NB4 (cell line): Measurements from ENCODE around the gene GHRL.

DNA sequence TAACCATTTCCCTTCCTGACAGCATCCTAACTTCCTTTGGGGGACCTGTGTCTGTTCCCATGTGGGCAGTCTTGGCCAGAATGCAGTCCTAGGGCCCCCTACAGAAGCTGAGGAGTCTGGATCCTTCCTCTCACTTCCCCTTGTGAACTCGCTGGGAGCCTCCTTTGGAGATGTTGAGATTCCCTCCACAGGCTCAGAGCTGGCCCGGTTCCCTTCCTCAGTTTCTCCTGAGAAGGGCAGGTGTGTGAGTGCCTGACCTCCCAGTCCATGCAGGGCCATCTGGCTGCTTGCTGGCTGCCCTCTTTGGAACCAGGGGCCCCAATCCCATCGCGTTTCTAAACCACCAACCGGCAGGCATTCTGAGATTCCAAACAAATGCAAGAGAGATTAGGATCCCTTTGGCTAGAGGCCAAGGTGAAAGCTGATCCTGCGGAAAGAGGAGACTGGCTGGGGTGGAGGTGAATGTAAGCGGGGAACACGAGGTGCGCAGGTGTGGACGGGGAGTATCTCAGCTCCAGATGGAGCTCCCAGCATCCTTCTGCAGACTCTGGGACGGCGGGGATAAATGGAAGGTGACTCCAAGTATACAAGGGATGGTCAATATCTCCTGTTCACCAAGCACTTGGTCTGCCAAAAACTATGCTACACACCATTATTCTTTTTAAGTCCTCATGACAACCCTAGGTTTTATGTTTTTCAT is 2.9 kb upstream of the PRRT3 start:
- RRBS = no CpG with 5 or more reads among the region's 12 CpGs

DNA sequence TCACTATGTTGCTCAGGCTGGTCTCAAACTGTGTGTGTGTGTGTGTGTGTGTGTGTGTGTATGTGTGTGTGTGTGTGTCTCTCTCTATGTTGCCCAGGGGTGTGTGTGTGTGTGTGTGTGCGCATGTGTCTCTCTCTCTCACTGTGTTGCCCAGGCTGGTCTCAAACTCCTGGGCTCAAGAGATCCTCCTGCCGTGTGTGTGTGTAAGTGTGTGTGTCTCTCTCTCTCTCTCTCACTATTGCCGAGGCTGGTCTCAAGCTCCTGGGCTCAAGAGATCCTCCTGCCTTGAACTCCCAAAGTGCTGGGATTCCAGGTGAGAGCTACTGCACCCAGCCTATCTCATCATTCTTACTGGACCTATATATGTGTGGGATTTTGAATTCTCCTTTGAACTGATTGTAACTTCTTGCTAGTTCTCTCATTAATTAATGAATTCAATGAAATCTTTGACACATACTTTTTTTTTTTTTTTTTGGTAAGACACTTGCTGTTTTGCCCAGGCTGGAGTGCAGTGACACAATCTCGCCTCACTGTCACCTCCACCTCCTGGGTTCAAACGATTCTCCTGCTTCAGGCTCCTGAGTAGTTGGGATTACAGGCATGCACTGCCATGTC is 3.6 kb upstream of the FANCD2 start:
- RRBS = no CpG with 5 or more reads among the region's 5 CpGs

DNA sequence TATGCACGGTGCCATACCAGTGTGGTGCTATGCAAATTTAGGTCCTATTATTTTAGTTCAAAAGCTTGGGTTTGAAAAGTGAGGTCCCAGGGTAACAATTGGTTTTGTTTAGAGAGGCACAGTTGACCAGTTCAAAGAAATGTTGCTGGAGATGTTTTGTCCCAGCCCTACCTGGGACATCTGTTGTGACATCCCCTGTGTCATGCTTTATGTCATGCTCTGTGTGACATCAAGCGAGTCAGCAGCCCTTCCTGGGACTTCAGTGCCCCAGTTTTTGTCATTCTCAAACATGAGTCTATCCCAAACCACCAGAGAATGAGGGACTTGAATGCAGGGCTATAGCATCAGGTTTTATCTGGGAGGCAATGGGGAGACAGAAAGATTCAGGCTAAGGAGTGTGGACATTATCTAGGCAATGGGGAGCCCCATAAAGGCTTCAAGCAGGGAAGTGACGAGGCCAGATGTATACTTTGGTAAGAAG is 33.9 kb downstream of the IRAK2 start:
- RRBS = no CpG with 5 or more reads among the region's 3 CpGs

DNA sequence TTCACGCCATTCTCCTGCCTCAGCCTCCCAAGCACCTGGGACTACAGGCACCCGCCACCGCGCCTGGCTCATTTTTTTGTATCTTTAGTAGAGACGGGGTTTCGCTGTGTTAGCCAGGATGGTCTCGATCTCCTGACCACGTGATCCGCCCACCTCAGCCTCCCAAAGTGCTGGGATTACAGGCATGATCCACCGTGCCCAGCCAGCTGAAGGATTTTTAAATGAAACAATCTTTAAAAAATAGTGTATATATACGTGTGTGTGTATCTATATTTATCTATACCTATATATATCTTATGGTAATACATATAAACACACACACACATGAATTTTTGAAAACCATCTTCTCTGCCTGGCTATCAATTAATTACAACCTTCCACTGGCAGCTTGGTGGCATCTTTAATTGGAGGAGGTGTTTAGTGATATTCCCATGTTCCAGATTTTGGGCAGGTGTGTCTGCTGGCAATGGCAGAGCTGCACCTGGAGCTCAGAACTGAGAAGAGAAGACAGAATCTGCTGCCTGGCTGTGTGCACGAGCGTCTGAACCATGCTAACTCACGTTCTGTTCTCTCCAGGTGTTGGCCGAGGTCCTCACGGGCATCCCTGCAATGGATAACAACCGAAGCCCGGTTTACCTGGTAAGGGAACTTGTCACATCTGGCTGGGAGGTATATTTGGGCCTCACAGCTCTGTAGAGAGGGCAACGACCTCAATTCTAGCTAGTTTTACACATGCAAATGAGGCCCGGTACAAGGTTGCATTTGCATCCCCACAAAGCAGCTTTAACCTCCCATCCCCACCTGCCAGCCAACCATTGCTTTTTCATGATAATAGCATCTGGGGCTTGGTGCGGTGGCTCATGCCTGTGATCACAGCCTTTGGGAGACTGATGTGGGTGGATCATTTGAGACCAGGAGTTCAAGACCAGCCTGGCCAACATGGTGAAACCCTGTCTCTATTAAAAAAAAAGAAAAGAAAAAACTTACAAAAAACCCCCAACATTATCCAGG is 22.2 kb upstream of the TATDN2 start:
- RRBS = no CpG with 5 or more reads among the region's 21 CpGs

DNA sequence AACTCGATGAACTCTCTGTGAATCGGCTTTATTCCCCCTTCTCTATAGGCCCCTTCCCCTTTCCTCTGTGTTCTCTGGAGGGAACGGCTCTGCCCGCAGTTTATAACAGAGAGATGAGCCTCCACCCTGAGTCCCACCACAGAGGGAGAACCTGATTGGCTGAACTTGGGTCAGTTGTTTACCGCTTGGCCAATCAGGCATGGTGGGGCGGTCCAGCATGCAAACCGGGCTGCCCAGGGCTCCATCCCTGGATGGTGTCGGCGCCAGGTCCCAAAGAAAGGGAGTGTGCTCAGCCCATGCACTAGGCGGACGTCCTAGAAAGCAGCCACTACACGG is 13.4 kb upstream of the TATDN2 start:
- RRBS = no CpG with 5 or more reads among the region's 12 CpGs

DNA sequence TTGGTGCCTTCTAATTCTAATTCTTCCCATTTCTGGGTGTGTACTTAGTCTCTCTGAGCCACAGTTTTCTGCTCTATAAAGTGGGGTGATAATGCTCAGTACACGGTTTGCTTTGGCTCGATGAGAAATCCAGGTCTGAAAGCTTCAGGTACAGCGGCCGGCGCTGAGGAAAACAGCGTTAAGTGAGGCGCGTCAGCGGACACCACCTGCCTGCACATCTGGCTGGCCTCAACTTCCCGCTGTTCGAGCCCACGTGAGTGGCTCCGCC is 287 bp upstream of the TATDN2 start:
- RRBS = no CpG with 5 or more reads among the region's 13 CpGs

DNA sequence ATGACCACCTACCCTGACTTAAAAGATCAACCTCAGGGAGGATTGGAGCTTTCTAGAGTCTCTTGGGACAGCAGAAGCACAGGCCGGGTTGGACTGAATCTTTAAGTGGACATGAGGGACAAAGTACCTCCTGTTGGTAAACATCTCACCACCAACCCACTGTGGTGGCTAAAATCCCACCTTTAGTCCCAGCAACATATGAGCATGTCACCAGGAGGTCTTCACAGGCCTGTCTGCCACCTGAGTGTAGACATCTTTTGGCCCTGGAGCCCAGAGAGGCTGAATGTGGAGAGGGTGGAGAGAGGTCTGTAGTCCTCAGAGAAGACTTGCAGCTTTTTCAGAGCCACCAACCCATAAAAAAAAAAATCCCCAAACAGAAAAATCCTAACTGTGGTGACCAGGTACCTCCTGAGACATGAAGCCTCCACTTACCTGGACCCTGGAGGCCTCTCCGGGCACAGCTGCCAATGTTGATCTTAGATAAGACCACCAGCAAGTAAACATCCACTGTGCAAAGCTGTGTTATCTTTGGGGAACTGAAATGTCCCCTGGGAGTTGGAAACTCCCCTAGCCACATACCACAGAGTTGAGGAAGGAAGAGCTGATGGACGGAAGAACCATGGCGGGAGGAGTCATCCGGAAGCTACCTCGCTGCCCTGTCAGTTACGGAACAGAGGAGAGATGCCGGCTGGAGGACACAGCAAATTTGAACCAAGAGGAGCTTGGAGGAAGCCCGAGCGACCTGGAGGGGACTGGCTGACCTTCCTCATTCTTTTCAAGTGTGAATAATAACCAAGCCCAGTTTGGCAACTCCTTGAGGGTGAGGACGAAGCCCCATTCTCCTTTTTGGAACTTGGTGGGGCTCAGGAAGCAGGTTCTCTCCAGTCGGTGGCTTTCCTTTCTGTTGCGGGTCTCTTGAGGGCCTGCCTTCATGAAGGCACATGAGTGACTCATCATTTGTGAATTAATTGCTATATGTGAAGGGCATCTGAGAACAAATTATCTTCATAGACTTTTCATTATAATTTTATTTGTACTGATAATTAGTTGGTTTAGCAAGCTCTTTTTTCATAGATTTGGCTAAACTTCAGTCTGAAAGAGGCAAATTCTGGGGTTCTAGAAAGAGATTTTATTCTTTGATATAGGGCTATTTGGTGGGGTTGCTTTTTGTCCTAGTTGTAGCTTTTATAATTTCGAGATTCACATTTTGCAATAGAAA is at the start of gene GHRL:
GHRL (minus strand) TSS at position 538 of the 1,219 bp plus-strand sequence.
- RRBS = 0% methylated on average over 1 of the region's 14 CpGs

- RRBS = no CpG with 5 or more reads among the region's 7 CpGs
Measured at GRCh38 chr3:10437120-10437839, 68.1 kb downstream of the ATP2B2 start.

- RRBS = no CpG with 5 or more reads among the region's 6 CpGs
Measured at GRCh38 chr3:10474260-10474795, 31.1 kb downstream of the ATP2B2 start.

- RRBS = 87% methylated on average over 6 of the region's 33 CpGs
Measured at GRCh38 chr3:10764077-10764912, 51.7 kb upstream of the SLC6A11 start.

- RRBS = no CpG with 5 or more reads among the region's 11 CpGs
Measured at GRCh38 chr3:11001043-11001594, 8.6 kb downstream of the SLC6A1 start.

- RRBS = no CpG with 5 or more reads among the region's 3 CpGs
Measured at GRCh38 chr3:11145682-11146332, 8.5 kb upstream of the HRH1 start.

DNA sequence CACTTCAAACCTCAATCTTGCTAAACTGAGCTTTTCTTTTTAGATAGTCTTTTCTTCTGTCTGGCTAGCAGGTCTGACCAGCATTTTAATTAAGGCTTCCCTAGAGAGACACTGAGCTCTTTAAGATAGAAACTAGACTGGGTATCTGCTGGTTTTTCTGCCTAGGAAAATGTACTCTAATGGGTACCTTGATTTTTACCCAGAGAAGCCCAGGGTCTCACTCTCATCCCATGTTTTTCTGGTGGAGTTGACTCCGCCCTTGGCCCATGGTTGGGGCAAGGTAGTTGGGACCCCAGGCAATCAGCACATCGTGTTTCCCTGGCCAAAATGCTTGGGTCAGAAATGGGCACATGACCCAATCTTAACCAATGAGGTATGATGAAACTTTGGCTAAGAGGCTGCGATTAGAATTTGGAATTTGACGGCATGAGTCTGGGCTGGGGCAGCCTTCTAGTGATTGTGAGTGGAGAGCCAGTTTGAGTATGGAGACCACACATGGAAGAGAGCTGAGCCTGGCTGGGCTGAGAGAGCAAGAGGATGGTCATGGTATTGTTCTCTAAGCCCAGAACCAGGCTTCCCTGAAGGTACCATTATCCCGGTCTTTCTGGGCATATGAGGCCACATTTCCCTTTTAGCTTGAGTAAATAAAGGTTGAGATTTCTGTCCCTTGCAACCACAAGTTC is 181.9 kb downstream of the ATG7 start:
- RRBS = no CpG with 5 or more reads among the region's 5 CpGs

GRCh38 chr3:11581619-11583110 is 61.5 kb downstream of the VGLL4 start:
- RRBS = no CpG with 5 or more reads among the region's 22 CpGs

DNA sequence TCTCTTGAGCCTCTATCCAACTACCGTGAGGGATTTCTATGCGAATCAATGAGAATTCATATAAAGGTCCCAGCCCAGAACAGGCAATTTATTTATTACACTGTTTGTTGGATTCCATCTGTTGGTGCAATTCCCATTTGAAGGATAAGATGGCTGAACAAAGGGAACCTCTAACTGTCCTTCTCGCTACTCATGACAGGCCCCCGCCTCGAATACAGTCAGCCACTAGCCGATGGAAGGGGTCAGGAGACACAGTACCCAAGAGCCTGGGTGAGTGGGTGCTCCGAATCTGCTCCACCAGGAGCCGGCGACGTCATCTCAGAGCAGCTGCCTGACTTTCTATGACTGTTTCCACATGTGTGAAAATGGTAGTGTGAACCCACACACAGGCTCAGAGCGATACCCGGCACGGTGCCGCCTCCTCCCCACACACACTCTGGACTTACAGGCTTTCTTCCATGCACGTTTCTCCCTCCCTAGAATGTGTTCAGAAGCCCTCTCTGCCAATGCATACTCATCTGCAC is 30.0 kb downstream of the VGLL4 start:
- RRBS = 100% methylated on average over 3 of the region's 15 CpGs

DNA sequence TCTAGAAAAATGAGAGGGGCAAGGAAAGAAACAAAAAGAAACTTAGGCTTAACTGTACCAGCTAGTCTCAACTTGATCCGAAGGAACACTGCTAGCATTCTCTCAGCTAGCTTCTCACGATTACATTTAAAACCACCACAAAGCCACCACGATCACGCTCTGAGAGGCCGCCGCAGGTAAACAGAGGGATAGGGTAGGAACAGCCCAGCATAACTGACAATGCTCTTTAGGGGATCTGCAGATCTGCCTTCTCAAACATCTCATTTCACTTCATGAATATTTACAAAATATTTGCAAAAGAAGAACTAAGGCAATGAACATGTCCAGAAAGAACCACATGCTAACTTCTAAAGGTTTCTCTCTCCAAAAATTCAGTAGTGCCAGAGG is 19.0 kb downstream of the VGLL4 start:
- RRBS = no CpG with 5 or more reads among the region's 6 CpGs

DNA sequence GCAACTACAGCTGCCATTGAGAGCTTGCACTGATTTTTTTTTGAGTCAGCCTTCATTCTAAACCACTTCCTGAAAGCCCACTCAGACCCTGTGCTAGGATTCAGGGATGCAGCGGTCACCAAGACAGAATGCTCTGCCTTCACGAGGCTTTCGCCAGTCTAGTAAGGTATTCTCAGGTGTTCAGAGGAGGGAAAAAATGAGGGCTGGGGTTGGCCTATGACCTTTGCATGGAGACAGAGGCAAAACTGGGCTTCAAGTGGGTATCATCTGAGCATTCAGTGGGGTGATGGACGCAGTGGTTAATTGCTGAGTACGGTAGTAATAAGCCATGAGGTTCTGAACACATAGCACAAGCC is 3.6 kb downstream of the VGLL4 start:
- RRBS = no CpG with 5 or more reads among the region's 5 CpGs

DNA sequence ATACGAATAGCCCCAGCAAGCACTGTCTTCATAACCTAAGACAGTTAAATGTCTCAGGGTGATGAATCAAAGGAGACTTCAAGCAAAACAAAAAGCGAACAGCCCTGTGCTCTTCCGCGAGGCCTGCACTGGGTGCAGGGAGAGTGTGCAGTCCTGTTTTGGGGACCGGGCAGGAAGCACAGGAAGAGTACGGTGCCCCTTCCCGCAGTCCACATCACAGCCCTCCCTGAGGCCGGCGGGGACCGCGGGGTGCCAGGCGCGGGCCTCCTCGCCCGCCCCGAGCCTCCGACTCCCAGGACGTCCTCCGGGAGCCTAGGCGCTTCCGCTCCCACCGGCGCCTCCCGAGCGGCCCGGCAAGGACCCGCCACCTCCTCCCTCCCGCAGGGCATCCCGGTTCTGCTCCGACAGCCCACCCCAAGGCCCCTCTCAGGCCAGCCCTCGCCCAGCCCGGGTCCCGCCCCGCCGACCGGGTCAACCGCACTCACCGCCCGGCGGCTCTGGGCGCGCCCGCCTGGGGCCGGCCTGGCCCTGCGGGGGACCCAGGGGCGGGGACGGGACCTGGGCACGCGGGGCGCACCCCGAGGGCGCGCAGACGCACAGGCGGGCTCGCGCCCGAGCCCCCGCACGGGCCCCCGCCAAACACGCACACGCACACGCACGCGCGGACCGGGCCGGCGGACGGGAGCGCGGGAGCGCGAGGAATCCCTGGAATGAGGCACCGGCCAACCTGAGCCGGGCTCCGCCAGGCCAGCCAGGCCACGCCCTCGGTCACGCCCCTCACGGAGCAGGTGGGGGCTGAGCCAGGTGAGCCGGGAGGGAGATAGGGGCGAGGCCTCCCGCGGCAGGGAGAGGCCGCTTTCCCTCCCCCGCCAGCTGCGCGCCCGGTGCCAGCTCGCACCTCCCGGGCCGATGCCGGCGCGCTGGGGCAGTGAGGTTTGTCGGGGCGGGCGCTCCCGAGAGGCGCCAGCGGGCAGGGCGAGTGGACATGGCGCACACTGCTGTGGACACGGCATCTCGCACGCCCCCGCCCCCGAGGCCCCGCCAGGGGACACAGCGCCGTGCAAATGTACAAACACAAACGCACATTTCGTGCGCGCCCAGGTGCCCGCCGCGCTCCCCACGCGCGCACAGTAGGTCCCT is 75.6 kb upstream of the VGLL4 start:
- RRBS = 2% methylated on average over 45 of the region's 123 CpGs

GRCh38 chr3:12159177-12159695 is 524 bp upstream of the TIMP4 start:
- RRBS = no CpG with 5 or more reads among the region's 5 CpGs

DNA sequence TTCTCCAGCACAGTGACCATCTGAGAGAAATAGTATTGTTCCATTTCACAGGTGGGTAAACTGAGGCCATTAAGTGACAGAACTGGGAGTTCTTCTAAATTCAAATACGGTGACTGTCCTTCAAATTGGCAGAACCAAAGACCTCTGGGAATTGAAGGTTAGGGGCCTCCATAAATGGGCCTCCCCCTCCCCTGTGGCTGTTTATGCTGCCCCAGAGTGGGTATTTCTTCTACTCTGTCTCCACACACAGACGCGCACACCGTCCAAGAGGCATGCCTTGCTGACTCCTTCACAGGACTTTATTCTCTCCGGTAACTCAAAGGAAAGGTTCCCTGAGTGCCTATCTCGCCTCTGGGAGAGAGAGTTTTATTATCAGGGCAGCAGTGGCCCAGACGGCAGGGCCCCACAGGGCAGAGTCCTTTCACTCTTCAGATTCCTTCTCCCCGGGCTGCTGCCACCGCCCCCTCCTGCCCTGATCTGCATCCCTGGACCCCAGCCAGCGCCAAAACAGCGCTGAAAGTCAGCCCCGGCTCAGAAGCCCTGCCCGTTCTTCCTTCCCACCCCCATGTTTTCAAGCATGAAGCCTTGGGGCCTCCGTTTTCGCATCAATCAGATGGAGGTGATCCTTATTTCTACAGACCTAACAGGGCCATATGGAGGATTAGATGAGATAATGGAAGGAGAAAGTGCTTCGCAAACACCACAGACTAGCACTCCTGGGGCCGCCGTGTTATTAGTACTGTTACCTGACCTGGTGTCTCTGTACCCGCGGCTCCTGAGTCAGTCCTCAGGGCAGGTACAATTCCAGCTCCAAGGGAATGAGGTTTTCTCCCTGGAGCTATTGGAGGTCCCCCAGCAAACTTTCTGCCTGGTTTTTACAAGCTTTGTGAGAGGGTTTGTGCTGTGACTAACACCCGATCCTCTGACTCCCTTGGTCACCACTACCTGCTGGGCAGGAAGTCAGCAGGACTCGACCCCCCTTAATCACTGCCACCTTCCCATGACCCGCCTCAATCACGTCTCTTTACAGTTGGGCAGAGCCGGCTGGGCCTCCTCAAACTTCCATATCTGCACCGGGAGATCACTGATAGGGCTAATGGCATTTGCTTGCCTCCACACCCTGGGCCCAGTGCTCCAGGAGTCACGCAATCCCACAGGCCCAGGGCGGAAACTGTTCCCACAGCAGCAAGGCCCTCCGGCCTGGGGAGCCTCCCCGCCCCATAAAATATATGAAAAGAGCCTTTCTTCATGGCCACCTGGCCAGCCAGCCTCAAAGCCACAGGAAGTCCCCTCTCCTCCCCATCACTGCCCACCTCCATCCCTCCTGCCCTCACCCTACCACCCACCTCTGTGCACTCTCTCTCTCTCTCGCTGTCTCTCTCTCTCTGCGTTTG is 39.5 kb upstream of the TSEN2 start:
- RRBS = 94% methylated on average over 5 of the region's 32 CpGs